Measurements from ENCODE around the gene USP17L21.

DNA sequence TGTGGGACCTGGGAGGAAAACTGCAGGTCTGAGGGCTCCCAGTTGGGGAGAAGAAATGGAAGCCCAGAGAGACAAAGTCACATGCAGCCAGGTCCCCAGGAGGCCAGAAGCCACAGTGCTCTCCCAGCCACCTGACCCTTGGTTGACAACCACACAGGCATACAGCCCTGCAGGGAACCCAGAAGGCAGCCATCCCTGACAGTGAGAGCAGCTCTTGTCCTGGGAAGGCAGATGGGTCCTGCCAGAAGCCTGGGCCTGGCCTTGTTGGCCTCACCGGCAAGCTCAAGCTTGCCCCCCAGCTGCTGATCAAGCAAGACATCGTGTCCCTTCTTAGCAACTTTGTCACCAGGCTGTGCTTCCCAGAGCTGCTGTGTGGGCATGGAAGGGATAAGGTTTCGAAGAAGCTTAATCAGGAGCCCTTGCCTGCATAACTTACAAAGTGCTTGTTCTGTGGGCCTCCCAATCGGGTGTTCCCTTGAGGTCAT is 6.7 kb upstream of the ABLIM2 start:
- PRO-cap = no peak
- RAMPAGE, long total RNA = no peak

DNA sequence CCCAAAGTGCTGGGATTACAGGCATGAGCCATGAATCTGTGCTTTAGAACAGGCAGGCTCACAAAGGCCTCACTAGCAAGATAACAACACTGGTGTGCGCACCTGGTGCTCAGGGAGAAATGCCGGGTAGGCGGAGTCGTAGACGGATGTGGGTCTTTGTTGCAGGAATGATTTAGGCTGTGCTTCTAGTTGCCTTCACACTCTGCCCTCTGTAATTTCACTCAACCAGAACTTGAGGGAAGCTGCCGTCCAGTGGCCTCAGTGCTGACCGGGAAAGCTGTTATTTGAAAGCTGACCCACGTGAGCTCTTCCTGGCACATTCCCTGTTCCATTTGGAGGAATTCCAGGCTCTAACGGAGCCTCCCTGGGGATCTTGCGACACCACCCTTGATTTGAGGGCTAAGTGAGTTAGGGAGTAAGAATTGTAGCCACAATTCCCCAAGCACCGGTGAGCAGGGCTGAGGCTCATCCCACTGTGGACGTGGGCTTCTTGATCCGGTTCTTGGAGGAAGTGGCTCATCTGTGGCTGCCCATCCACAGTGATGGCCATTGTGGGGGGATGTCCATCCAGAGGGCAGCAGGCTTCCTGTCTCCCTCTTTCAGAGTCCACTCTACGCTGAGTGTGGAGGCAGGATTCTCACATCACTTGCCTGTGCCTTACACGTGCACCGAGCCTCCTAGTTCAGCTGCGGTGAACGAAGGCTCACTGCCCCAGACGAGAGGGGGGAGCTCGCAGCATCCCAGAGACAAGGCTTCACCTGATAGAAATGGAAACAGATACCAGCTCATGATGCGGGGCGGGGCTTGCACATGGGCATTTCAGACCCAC is 16.1 kb downstream of the SH3TC1 start:
- PRO-cap = no peak
- RAMPAGE, long total RNA = no peak

GRCh38 chr4:8235020-8235622 is 34.4 kb upstream of the HTRA3 start:
- PRO-cap = no peak
- RAMPAGE, long total RNA = no peak

- PRO-cap = bidirectional peak, plus-strand start at chr4:8275084, minus-strand start at chr4:8274790
- RAMPAGE, long total RNA = no peak
These were observed 5.2 kb downstream of the HTRA3 start for GRCh38 chr4:8274643-8275347.

GRCh38 chr4:8315493-8316265 is 46.1 kb downstream of the HTRA3 start:
- PRO-cap = no peak
- RAMPAGE, long total RNA = no peak

DNA sequence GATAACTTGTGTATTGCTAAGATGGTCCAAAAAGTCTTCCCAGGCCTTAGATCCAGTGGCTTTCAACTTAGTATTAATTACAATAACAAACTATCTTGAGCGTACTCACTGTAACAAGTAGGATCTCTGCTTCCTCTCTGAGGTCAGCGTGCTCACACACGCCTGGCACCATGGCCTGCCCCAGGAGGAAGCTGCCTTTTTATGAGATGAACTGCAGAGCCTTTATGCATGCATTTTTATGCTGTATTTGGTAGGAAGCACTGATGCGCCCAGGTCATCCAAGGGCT is 50.0 kb downstream of the HTRA3 start:
- PRO-cap = unidirectional peak, minus-strand start at position 172 of the sequence
- RAMPAGE, long total RNA = no peak

DNA sequence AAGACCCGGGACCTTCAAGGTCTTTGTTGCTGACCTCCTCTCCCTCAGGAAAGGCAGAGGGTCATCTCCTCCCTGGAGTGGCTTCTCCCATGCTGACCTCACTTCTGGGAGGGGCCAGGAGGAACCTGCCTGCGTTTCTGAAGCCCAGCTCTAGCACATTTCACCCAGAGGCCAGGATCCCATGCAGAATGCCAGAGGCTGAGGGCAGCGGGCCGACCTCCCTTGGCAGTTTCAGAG is 80.2 kb downstream of the HTRA3 start:
- PRO-cap = no peak
- RAMPAGE, long total RNA = no peak

DNA sequence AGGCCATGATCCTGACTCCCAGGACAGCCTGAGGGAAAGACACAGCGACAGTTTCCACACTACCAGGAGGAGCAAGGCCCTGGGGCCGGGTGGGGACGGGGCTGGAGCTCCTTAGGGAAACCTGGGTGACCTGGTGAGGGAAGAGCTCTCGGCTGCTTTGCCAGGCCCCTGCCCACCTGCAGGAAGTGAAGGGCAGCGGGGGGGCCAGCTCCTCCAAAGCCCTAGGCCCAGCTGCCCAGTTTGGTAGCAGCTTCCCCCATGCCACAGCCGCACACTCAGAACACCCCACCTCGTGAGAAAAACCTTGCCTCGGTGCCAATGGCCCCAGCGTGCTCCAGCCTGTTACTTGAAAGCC is 38.4 kb downstream of the ACOX3 start:
- PRO-cap = unidirectional peak, minus-strand start at position 277 of the sequence
- RAMPAGE, long total RNA = no peak

- PRO-cap = unidirectional peak, minus-strand start at chr4:9152582
- RAMPAGE, long total RNA = no peak
These were observed 17.9 kb upstream of the FAM90A26 start for GRCh38 chr4:9151966-9152985.

GRCh38 chr4:9170595-9170794 is 286 bp downstream of the FAM90A26 start:
- PRO-cap = no peak
- RAMPAGE, long total RNA = no peak

DNA sequence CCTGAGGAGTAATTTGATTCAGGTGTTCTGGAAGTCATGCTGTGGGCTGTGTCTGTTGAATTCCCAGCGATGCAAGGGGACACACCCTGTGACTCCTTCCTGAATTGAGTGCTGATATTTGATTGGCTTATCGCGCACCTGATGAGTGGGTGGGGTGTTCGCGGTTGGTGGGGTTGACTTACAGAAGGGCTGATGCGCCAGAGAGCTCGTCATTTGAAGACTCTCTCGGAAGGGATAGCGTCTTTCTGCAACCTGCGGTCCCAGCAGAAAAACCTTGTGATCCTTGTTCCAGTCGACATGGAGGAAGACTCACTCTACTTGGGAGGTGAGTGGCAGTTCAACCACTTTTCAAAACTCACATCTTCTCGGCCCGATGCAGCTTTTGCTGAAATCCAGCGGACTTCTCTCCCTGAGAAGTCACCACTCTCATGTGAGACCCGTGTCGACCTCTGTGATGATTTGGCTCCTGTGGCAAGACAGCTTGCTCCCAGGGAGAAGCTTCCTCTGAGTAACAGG is at the start of gene USP17L21:
USP17L21 (plus strand) TSS at position 298 of the 516 bp plus-strand sequence.
- PRO-cap = no peak
- RAMPAGE, long total RNA = no peak

DNA sequence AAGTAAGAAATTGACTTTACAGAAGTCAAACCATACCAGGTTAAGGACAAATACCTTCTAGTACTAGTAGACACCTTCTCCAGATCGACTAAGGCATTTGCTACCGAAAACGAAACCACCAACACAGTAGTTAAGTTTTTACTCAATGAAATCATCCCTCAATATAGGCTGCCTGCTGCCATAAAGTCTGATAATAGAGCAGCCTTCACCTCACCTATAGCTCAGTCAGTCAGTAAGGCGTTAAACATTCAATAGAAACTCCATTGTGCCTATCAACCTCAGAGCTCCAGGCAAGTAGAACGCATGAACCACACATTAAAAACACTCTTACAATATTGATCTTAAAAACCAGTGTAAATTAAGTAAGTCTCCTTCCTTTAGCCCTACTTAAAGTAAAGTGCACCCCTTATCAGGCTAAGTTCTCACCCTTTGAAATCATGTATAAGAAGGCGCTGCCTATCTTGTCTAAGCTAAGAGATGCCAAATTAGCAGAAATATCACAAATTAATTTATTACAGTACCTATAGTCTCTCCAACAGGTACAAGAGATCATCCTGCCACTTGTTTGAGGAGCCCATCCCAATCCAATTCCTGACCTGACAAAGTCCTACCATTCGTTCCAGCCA is 160.7 kb downstream of the DEFB131A start:
- PRO-cap = no peak
- RAMPAGE, long total RNA = no peak

DNA sequence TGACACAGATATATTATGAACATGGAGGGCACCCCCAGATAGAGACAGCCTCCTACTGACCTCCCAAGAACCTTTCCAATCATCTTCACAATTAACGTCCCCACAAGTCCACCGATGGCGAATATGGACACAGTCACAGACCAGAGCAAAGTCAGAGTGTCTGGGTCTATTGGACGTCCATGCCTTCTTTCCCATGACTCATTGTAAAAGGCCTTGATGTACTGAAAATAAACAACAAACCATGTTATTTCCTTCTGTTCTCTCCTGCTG is 24.6 kb downstream of the SLC2A9 start:
- PRO-cap = no peak
- RAMPAGE, long total RNA = no peak

DNA sequence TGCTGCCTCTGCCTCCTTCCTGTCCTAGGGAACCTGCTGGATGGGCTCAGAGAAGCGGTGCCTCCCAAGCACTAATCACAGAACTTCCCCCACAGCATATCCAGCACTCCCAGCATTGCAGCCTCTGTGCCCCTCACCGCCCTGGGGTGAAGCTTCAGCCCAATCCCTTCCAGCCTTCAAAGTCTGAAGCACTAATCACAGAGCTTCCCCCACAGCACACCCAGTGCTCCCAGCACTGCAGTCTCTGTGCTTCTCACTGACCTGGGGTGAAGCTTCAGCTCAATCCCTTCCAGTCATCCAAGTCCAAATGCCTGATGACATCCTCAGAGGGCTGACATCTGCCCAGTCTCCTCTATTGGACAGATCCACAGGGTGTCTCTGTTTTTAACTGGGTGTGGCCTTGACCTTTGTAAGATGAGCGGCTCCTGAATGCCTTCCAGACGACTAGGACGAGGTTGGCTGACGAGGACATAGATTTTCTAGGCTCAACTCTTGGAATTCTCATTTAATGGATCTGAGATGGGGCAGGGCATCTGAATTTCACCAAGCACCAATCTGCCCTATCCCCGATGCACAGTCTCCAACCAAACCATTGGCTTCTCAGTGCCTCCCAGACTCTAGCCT is 7.6 kb upstream of the SLC2A9 start:
- PRO-cap = no peak
- RAMPAGE, long total RNA = no peak

DNA sequence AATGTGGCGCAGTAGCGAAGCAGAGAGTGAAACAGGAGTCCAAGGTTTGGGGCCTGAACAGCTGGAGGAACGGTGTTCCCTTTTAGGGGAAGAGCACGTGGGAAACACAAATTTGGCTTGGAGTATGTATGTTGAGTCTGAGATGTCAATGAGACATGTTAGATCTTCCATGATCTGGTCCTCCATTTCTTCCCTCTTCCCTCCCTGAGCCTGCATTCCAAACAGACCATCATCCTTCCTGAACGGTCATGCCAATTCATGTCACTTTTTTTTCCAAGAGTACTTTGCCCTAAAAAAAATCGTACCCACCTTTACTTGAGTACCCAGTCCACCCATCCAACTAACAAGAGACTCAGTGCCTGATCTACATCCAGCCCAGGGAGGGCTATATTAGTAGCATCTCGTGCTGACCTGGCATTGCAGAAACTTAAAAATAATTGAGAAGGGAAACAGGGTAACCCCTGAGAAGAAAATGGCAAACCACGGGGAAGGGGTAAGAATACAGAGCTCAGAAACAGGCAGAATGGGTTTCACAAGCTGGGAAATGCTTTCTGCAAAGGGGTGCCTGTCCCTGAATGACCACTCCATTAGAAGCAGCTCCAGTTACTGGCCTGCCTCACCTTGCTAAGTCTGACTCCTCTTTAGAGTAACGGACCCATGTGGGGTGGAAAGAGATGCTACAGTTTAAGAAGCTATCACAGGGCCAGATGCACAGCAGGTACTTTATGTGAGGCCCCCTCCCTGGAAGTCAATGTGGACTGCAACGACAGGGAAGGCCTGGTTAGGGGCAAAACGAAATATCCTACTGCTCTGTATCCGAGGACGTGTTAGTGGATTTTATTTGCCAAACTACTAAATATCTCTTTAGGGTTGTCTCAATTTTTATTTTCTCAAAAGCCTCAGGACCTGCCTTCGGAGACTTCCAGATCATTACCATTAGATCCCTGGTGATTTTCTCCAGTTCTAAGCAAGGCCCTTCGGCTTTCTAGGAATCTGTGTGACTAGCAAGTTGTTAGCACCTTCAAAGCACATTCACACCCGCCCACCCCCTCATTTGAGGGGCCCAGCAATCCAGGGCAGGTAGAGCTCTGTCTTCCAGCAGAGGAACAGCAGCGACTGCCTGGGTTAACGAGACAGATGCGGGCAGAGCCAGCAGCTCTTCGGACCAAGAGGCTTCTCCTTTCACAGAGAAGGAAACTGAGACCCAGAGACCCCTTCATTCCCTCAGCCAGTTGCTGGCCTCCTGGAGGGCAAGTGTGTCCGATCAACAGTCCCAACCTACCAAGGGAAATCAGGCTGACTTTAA is 2.4 kb downstream of the WDR1 start:
- PRO-cap = no peak
- RAMPAGE, long total RNA = no peak

GRCh38 chr4:10116990-10117154 is 273 bp upstream of the WDR1 start:
- PRO-cap = bidirectional peak, plus-strand start at chr4:10117092, minus-strand start at chr4:10116872
- RAMPAGE, long total RNA = no peak

- PRO-cap = no peak
- RAMPAGE, long total RNA = no peak
These were observed 40.9 kb upstream of the WDR1 start for GRCh38 chr4:10157577-10157855.

DNA sequence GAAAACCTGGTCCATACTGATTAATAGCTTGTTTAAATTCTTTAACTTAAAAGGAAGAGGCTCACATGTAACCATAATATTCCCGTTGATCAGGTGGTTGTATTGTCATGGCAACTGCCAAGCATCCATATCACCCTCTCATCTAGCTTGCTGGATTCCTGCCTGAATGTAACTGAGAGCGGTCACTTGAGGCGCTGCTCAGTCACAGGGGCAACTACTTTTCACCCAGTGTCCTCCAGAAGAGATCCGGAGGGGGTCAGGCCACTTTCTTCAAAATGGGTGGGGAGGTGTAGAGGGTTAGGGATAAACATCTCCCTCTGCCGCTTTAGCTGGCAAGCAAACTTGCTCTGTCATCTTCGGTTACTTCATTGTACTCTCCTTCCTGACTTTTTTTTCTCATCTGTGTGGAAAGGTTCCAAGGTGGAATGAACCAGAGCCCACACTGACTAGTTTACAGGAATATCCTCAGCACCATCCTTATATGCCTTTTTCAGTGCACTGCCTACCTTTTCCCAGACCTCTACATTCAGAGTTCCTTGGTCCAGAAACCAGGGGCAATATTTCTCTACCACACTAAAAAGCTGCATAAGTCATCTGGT is 56.8 kb upstream of the WDR1 start:
- PRO-cap = no peak
- RAMPAGE, long total RNA = no peak

- PRO-cap = no peak
- RAMPAGE, long total RNA = no peak
These were observed 64.6 kb upstream of the WDR1 start for GRCh38 chr4:10180959-10181844.

- PRO-cap = no peak
- RAMPAGE, long total RNA = no peak
These were observed 279.1 kb downstream of the HS3ST1 start for GRCh38 chr4:11149551-11150016.